Neural crest cell (in vitro differentiated cells): ENCODE results near the gene DCP1B.

DNA sequence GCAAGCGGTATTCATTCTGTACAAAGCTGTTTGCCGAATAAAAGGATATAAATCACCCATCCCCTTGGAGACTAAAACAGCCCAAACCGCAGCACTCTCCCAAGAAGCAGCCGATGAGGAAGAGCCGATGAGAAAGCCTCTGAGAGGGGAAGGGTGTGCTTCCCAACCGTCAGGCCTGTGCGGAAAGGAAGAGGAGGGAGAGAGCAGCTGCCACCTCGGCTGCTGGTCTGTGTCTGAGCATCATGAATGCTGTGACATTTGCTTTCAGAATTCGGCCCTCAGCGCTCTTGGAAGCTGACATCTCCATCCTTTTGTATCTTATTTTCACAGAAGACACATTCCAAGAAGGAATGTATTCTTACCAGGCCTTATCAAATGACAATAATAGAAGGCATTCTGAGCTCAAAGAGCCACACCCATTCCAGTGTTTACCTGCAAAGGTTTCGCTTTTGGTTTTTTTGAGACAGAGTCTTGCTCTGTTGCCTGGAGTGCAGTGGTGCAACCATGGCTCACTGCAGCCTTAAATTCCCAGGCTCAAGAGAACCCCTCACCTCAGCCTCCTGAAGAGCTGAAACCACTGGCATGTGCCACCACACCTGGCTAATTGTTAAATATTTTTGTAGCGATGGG is 69.4 kb downstream of the SLC6A12 start:
- PRO-cap, result no peak

DNA sequence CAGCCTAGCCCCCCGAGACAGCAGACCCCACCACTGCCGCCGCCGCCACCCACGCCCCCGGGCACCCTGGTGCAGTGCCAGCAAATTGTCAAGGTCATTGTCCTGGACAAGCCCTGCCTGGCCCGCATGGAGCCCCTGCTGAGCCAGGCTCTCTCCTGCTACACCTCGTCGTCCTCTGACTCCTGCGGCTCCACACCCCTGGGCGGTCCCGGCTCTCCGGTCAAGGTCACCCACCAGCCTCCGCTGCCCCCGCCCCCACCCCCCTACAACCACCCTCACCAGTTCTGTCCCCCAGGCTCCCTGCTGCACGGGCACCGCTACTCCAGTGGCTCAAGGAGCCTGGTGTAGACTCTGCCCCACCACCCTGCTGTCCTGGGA is 39.3 kb downstream of the SLC6A12 start:
- PRO-cap, result no peak

GRCh38 chr12:583230-584188 is 79.7 kb downstream of the NINJ2 start:
- PRO-cap, result no peak

GRCh38 chr12:585445-585961 is 77.7 kb downstream of the NINJ2 start:
- PRO-cap, result no peak

DNA sequence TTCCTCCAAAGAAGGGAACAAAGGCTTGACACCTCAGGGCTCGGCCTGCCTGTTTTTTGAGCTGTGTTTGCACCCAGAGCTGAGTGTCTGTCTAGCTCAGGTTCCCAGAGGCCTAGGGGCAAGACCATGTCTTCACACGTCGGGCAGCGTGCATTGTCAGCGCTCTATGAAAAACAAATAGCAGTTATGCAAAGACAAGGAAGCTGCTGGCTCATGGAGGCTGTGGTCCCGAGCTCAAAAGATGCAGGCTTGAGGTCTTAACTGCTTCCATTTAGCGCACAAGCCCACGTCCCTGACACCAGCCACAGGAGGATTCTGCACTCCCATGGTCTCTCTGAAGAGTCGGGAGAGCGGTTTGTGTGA is 48.6 kb downstream of the NINJ2 start:
- PRO-cap, result no peak

DNA sequence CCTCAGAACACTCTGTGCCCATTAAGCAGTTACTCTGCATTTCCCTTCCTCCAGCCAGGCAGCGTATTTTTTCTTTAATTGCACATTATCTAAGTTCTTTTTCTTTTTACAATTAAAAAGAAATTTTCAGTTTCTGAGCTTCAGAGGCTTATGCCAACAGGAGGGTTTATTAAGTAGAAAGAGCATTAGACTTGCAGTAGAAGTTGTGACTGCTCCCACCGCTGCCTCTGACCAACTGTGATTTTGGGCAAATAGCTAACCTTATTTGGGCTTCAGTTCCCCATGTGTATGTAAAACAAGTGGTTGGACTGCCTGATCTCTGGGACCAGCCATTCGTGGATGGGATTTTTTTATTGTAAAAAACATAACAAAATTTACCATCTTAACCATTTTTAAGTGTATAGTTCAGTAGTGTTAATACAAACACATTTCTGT is 65.8 kb downstream of the WNK1 start:
- PRO-cap, result no peak

DNA sequence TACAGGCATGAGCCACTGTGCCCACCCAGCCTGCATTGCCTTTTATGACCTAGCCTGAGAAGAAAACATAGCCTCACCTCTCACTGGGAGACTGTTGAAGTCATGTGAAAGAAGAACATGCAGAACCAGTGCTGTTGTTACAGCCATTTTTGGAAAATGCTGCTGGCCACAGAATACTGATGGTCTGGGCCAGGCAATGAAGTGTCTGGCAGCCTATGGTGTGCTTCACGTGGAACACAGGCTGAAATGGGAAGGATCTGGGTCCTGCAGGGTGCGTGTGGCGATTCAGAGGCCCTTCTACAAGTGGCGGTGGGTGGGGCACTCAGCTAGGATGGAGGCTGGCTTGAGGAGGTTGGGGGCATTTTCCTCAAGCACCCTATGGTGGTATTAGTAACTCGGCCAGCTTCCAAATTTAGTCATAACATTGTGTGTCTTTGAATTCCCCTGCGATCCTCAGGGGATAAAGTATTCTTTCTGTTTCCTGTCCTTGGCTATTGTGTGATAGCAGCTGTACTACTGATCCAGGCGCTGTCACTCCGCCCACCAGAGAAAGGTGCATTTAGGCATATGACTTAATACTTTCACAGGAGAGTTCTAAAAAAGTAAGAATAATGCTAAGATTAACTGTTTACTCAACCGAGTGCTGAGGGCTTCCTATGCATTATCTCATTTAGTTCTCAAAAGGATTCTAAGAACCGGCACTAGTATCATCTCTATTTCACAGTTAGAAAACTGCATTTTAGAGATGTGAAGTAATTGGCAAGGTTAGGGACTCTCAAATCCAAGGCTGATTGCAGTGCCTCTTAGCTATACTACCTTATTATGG is 9.2 kb upstream of the RAD52 start:
- PRO-cap, result no peak

GRCh38 chr12:1022923-1023525 is 32.0 kb downstream of the ERC1 start:
- PRO-cap, result no peak

- PRO-cap, result no peak
Measured at GRCh38 chr12:1189512-1190176, 198.6 kb downstream of the ERC1 start.

DNA sequence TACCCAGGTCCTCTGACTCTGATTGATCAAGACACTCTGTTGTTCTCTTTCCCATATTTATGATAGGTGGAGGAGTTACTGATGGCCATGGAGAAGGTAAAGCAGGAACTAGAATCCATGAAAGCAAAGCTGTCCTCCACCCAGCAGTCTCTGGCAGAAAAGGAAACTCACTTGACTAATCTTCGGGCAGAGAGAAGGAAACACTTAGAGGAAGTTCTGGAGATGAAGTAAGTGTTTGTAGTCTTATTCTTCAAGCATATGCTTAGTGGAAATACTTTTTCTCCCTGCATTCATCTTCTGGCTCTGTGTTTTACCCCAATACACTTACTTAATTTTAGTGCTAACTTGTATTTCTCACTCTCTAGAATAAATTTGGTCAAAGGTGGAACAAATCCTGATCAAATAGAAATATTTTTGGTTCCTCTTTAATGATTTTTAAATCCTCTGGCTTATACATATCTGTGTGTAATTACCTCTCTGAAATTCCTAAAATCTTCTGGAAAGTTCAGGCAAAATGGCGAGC is 298.8 kb downstream of the ERC1 start:
- PRO-cap, result no peak

GRCh38 chr12:1488705-1489569 is 105.4 kb downstream of the FBXL14 start:
- PRO-cap, result no peak

DNA sequence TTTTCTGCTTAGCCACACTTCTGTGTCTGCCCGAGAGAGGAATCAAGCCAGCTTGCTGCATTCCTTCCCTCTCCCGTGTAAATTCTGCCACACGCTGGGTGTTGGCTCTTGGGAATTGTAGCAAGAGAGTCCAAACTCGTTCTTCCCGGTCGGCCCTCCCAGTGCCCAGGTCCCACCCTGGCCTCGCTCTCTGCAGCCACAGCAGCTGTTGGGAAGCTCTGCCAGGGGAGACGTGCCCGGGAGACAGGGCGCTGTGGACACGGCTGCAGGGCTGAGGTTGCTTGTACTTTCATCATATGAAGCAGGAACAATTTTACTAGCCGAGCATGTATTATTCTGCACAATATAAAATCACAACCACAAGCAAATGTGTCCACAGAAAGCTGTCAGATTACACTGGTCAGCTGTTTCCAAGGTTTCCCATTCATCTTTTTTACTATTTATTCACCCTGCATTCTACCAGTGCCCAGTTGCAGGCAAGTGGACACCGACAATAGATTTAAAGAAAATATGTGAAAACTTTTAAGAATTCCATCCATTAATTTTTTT is 97.8 kb downstream of the FBXL14 start:
- PRO-cap, result no peak

- PRO-cap, result no peak
Measured at GRCh38 chr12:1605553-1606671, 11.5 kb upstream of the FBXL14 start.

GRCh38 chr12:1631143-1631771 is 2.2 kb downstream of the WNT5B start:
- PRO-cap, result no peak

GRCh38 chr12:1714120-1714508 is 23.2 kb downstream of the ADIPOR2 start:
- PRO-cap, result no peak

DNA sequence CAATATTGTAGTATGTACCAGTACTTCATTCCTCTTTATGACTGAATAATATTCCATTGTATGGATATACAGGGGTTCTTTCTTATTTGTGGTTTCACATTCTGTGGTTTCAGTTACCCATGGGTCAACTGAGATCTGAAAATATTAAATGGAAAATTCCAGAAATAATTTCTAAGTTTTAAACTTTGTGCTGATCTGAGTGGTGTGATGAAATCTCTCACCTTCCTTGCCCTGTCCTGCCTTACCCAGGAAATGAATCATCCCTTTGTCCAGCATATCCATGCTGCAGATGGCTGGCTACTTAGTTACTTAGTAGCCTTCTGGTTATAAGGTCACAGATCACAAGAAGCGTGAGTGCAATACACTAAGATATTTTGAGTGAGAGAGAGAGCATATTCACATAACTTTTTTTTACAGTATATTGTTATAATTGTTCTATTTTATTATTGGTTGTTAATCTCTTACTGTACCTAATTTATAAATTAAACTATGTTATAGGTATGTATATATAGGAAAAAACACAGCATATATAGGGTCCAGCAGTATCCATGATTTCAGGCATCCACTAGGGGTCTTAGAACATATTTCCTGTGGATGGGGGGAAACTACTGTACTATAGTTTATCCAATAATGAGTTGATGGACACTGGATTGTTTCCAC is 59.6 kb upstream of the LRTM2 start:
- PRO-cap, result no peak

- PRO-cap, result no peak
Measured at GRCh38 chr12:1917521-1918143, 820 bp downstream of the CACNA2D4 start.

GRCh38 chr12:1970194-1970895 is 33.9 kb downstream of the DCP1B start:
- PRO-cap, result no peak

GRCh38 chr12:2003595-2004797 is at the start of gene DCP1B:
DCP1B (minus strand) TSS chr12:2004457.
- PRO-cap, result bidirectional peak, plus-strand start at chr12:2004699, minus-strand start at chr12:2004438

- PRO-cap, result no peak
Measured at GRCh38 chr12:2012213-2012776, 8.0 kb upstream of the DCP1B start.